Left ventricle myocardium (tissue), 1 donor: ENCODE data around the gene SLC30A7.

- PRO-cap = no peak
Measured at GRCh38 chr1:100265396-100265881, 577 bp upstream of the RTCA start.

DNA sequence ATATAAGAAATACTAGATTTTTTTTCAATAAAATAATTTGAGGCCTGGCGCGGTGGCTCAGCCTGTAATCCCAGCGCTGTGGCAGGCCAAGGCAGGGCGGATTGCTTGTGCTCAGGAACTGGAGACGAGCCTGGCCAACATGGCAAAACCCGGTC lies 1.6 kb upstream of the CDC14A start:
- PRO-cap = no peak

DNA sequence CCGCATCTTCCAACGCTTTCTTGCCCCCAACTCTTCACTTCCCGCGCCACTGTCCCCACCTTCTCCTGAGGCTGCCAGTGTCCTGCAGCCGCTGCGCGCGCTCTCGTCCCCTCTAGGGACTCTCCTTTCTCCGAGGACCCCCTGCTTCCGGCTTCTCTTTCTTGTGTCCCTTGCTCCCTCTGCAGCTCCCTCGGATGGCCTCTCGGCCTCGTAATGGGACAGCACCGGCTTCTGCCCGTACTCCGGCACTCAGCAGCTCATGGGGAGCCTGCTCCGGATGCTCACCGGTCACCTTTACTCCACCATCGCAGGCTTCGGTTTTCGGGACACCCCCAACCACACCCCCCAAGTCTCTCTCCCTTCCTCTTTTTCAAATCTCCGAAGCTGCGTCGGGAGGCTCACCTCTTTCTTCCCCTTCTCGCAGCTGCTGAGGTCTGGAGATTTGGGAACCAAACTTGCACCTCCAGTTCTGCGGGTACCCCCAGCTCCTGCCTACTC lies 763 bp downstream of the CDC14A start:
- PRO-cap = no peak

DNA sequence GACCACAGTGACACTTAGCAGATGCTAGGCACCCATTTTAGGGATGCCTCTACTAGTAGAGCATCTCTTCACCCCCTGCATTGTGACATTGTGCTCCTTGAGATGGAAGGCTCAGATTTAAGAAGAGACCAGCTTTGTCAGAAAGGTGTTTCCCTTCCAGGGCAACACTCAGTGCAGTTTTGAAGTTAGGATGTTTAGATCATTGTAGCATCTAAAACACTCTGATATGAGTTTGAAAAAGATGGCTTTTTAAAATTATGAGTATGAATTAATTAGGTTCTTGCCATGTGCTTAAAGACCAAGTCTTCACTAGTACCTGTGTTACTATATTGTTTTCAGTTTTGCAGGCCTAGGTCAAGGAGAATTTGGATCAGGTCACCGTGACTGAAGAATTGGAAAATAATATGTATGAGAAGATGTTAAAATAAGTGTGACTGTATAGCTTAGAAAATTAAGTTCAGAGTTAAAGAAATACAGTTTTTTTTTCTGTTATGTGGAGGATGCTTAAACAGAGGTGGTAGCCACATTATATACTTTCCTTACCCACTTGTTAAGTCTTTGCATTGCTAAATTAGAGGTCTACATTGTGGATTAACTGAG lies 45.0 kb downstream of the CDC14A start:
- PRO-cap = no peak

DNA sequence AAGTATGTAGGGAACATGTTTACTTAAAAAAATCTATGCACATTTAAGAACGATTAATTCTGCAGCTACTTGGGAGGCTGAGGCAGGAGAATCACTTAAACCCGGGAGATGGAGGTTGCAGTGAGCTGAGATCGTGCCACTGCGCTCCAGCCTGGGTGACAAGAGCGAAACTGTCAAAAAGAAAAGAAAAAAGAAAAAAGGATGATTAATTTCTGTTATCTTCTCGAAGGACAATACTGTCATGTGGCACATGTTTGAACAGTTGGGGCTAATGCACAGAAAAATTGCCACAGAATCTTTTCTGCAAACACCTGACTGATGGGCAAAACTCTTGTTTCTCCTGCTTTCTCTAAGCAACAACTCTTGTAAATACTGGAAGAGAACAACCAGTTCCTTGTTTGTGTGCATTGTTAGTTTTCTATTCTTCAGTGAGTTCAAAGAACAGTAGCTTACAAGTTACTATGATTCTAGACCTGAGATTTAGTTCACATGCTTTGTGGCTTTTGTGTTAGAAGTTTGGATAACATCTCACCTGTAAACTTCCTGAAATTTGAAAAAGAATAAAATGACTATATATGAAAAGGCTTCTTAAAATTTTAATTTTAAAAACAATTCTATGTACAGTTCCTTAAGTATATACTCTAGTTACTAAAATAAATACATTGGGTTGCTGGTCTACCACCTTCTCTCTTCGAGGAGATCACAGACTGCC lies 60.7 kb downstream of the CDC14A start:
- PRO-cap = no peak

- PRO-cap = no peak
Measured at GRCh38 chr1:100723623-100724107, 4.1 kb downstream of the VCAM1 start.

GRCh38 chr1:100895609-100896309 lies at the start of gene SLC30A7:
Gene SLC30A7, plus strand, starts transcription at chr1:100896090.
- PRO-cap = bidirectional peak, plus-strand start at chr1:100896130, minus-strand start at chr1:100895809

- PRO-cap = no peak
Measured at GRCh38 chr1:100949164-100950072, 53.5 kb downstream of the SLC30A7 start.

DNA sequence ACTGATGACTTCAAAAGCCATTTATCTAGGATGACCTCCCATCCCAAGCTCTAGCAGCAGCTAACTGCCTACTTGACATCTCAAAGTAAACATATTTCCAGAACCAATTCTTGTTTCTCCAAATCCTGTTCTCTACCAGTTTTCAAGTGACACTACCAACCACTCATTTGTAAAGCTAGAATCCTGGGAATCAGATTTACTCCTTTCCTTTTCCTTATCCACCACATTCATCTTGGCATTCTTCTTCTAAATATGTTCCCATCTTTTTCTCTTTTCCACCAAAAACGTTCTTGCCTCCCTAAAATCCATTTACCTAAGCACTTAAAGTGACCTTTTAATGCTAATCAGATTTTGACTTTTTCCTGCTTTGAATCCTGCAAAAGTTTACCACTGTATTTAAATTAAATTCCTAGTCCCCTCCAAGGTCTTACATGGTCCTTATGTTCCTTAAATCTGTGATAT lies 5.0 kb downstream of the DPH5 start:
- PRO-cap = no peak

DNA sequence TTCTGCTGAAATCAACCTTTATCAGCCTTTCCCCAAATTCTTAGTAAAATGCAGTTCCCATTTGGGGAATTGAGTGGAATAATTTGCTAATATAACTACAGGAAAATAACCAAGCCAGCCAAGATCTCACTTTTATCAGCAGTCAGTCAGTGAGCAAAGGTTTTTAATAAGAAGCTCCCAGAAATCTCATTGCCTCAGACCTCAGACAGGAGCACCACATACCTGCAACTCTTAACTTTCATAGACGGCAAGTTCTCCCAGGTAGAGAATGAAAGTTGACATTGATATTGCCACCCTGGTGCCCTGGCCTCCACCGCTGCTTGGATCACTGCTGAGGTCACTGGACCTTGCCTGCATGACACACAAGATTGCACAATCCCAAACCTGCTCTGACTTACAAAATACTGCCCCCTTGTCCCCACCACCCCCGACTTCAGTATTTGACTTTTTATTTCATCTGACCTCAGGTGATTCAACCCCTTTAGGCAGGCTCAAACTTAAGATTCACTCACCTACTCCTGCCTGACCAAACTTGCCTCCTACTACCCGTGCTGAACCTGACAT lies 43.2 kb upstream of the S1PR1 start:
- PRO-cap = no peak

- PRO-cap = unidirectional peak, minus-strand start at chr1:101238421
Measured at GRCh38 chr1:101237352-101238591, 953 bp downstream of the S1PR1 start.

DNA sequence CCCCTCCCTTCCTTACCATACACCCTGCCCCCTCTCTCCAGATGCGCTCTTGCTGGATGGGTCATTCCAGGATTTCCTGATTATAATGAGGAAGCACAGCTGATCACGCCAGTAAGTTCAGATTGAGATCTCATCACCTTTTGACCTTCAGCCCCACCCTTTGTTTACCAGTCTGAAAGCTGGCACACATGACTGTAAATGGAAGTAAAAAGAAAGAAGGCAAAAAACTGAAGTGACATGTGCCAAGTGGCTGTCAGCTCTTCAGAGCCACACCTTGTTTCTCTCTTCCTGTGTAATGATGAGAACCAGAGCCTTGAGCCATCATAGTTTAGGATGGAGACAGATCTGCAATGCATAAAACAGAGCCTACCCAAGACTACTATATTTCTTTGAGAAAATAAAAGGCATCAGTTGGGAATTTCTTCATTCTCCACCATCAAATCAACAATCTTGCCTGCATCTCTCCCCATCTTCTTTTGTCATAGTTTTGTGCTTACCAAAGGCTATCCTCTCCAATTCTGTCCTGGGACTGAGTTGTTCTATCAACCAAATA lies 28.0 kb downstream of the S1PR1 start:
- PRO-cap = no peak

GRCh38 chr1:102260190-102260503 lies 263.4 kb upstream of the OLFM3 start:
- PRO-cap = no peak

GRCh38 chr1:103530199-103530764 lies 4.8 kb downstream of the RNPC3 start:
- PRO-cap = no peak

GRCh38 chr1:104412760-104413331 lies 663.1 kb downstream of the AMY1C start:
- PRO-cap = no peak

DNA sequence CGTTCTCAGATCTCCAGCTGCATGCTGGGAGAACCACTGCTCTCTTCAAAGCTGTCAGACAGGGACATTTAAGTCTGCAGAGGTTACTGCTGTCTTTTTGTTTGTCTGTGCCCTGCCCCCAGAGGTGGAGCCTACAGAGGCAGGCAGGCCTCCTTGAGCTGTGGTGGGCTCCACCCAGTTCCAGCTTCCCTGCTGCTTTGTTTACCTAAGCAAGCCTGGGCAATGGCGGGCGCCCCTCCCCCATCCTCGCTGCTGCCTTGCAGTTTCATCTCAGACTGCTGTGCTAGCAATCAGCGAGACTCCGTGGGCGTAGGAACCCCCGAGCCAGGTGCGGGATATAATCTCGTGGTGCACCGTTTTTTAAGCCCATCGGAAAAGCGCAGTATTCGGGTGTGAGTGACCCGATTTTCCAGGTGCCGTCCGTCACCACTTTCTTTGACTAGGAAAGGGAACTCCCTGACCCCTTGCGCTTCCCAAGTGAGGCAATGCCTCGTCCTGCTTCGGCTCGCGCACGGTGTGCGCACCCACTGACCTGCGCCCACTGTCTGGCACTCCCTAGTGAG lies 914.6 kb downstream of the AMY1C start:
- PRO-cap = no peak

- PRO-cap = no peak
Measured at GRCh38 chr1:107596035-107596520, 368.9 kb downstream of the VAV3 start.

DNA sequence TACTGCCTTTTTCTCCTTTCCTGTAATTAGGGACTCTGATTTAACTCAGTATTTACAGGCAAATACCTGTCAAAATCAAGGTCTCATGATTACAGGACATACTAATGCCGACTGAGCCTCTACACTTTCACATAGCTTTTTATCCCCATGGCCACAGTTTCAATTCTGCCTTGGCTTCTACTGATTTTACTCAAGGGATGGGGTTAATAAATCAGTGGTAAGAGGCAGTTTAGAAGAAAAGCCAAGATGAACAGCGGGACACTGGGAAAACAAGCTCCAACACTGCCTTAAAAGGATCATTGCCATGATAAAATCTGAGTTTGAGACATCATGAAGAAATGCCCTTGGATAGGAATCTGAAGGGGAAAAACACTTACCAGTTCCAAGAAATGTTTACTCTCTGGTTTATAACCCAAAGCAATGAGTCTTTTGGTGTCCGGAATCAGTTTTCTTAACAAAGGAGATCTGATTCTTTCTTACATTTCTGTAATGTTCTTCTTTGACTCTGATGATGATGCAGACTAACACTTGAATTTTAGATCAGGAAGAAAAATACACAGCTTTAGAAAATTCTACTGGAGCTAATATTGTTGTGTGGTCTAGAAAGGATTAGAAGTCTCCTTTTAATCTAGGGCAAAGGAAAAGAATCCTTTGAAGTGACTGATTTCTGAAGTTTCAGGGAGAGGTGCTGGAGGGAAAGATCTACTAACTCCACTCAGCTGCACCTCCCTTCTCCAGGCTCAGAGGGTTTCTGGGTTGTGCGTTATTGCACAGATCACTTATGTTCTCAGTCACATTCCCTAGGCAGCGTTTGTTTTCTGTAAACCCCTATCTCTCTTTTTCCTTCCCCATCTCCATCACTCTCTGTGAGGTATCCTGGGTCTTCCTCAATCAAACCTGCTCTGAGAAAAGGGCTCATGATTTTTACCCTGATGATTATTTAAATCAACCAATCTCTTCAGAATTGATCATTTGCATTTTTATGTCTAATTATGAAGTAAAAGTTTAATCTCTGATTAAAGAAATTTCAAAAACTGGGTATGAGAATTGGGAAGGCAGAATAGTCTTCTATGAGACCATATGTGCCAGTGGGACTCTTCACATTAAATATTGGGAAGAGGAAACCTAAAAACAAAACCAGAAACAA lies 338.2 kb downstream of the VAV3 start:
- PRO-cap = no peak

DNA sequence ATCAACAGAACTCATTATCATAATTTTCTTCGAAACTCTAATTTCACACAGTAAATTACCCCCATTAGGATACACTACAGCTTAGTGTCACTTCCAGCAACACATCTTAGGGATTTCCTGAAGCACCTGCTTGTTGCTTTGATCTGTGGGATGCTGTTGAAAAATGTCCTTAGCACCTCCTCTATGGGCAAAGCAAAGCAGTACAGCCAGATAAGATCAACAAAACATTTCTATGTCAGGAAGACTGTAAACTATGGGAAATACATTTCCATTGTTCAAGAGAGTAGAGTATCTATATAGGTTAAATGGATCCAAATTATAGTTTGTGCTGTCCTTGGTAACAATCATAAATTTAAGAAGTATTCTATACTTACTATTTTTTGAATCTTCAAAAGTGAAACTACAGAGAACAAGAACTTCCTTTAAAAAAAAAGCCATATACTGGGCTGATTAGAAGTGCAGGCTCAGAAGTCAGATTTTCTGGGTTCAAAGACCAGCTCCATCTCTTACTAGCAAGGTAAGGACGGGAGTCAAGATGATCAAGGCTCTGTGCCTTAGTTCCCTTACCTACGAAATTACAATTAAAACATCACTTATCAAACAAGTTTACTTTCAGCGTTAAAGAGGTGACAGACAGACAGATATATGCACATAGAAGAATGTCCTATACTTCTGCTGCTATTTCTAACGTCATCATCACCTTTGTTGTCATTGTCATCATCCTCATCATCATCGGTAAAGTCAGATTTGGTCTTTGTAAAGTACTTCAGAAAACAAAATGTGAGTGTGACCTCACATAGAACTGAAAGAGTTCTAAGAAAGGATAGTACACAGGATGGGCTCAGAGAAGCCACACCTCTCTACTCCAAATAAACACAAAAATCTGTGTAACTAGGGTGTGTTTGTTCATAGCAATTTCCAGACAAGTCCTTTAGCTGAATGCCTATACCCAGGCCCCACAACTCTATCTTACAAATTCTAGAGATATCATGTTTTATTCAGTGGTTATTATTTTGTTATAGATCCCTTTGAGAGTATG lies 178.8 kb downstream of the VAV3 start:
- PRO-cap = no peak

GRCh38 chr1:107804104-107804558 lies 160.8 kb downstream of the VAV3 start:
- PRO-cap = no peak